Colonic mucosa (tissue), 1 donor: Measurements from ENCODE around the genes TGIF1 and EPB41L3.

GRCh38 chr18:3263800-3264136 is 1.8 kb downstream of the MYL12B start:
- PRO-cap, result no peak

- PRO-cap, result bidirectional peak, plus-strand start at chr18:3447630, minus-strand start at chr18:3447552; unidirectional peak, minus-strand start at chr18:3447834
Observed at GRCh38 chr18:3447432-3447976, 2.5 kb upstream of the TGIF1 start.

DNA sequence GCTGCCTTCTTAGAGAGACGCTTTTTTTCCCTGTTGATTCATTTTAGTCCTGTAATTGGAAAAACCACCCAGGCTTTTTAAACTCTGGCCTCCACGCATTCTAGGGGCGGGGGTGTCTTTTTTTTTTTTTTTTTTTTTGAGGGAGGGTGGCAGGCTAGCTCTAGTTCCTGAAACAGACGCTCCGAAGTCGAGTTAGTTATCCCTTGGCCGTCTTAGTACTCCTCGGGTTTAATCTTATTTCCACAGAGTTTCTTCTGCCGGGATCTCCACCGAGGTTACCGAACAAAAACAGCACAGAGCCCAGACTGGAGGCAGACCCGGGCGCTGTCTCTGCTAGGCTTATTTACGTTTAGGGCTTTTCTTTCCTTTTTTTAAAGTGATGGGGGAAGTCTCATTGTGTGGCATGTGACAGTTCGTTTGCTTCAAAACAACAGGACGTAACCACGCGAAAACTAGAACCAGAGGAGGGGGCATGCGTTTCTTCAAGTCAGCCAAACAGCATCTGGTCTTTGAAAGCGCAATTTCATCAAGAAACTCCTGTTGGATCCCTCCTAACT is 1.3 kb upstream of the TGIF1 start:
- PRO-cap, result bidirectional peak, plus-strand start at position 455 of the sequence, minus-strand start at position 332 of the sequence

GRCh38 chr18:3449940-3450148 is 128 bp upstream of the TGIF1 start:
- PRO-cap, result bidirectional peak, plus-strand start at chr18:3450018, minus-strand start at chr18:3450065

DNA sequence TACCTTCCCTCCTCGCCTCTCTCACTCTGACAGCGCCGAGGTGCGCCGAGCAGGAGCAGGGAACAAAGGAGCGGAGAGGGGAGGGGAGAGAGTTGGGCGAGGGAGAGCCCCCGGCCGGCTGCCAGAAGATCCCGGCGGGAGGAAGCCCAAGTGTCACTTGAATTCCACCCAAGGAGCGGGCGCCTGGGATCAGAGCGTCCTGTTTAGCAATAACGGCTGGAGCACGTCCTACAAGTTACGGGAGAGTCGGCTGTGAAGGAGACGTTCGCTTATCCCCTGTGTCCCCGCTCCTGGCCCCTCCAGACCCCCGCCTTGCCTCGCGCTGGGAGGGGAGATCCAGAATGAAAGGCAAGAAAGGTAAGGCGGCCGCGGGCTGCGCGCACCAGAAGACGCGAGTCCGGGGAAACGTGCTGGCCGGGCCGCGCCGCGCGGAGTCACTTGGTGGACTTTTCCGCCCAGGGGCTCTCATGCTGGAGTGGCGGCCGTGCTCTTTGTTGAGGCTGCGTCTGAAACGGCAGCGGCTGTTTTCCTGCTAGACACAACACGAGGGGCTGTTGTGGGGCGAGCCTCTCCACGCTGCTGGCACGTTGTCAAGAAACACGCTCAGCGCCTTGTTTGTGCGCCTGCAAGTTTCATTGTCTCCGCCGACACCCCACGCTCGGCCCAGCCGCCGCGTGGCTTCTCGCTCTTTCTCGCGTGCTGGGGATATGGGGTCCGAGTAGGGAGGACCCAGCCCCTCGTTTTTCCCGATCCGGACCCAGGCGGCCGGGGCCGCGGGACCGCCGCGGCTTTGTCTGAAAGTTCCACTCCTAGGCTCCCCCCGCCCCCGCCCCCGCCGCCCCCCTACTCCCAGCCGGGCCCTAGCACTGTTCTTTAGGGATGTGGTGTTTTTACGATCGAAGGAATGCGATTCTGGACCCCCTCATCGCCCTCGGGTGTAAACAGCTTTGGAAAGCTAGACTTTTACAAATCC is at the start of gene TGIF1:
TSS of gene TGIF1 (plus strand) at position 24 of the 973 bp plus-strand sequence.
- PRO-cap, result bidirectional peak, plus-strand start at position 29 of the sequence, minus-strand start at position 28 of the sequence; bidirectional peak, plus-strand start at position 635 of the sequence, minus-strand start at position 508 of the sequence

GRCh38 chr18:3459351-3459874 is 9.4 kb downstream of the TGIF1 start:
- PRO-cap, result bidirectional peak, plus-strand start at chr18:3459634, minus-strand start at chr18:3459466

DNA sequence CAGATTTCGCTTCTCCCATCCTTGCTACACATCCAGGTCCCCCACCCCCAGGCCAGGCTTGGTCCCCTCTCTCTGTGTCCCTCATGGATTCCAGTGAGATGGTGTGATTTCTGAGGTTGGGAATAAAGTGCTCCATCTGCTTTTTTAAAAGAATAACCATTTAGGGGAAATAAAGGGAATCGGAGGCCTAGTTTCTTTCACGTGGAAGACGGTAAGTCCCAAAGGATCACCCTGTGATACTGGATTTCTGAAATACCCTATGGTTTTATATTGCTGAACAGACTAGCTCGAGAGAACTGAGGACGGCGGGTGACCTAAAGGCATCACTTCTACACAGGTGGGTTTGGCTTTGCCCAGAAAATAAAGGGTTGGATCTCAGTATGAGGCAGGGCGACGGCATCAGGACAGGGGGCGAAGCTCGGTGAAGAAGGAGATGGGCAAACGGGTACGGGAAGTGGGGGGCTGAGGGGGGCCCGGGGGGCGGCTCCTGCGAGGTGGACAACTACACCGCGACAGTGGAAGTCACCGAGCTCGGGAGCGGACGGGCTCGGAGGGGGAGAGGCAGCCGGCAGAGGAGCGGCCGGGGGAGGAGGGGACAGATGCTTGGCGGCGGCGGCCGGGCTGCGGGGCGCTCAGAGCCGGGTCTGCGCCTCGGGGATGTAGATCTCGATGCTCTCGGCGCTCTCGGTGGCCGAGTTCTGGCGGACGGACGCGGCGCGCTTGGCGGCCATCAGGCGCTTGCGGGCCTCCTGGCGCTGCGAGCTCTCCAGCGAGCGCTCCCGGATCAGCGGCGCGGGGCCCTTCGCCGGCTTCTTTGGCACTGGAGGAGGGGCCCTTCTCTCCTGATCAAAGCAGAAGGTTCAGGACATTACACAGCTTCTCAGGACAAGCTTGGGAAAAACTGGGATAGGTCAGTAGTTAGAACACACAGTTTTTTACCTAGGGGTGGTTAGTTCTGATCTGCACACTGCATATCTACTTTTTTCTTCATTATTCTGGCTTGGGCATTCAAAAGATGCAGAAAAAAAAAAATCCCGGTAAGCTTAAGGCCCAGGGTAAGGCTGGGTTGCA is 48.9 kb downstream of the TGIF1 start:
- PRO-cap, result unidirectional peak, plus-strand start at position 571 of the sequence

GRCh38 chr18:3553932-3554746 is 104.2 kb downstream of the TGIF1 start:
- PRO-cap, result no peak

- PRO-cap, result bidirectional peak, plus-strand start at chr18:3595645, minus-strand start at chr18:3595559; bidirectional peak, plus-strand start at chr18:3595682, minus-strand start at chr18:3595718
Observed at GRCh38 chr18:3595411-3596196, 145.6 kb downstream of the TGIF1 start.

GRCh38 chr18:3652257-3653266 is 202.6 kb downstream of the TGIF1 start:
- PRO-cap, result bidirectional peak, plus-strand start at chr18:3653030, minus-strand start at chr18:3652938

DNA sequence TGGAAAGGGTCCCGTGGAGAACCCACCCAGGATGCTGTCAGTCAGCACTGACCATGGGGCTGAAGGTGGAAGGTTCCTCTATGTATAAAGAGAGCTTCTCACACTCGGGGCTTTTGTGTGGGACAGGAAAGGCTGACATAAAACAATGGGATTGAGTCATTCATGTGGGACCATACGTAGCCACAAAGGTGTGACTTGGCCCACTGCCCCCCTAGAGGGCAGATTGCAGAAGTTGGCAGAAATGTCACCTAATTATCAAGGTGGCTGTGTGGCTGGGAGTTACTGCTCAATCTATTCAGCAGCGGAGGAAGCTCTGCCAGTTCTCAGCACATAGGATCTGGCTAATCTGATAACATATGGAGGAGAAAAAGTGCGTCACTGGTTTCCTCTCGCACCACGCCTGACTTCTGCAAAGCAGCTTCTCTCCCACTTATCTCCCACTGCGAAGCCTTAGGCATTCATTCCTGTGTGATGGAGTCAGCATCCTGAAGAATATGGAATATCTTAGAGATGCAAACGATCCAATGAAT is 344.6 kb downstream of the TGIF1 start:
- PRO-cap, result no peak

GRCh38 chr18:3872441-3873729 is 422.9 kb downstream of the TGIF1 start:
- PRO-cap, result no peak

- PRO-cap, result no peak
Observed at GRCh38 chr18:3874558-3875112, 424.7 kb downstream of the TGIF1 start.

- PRO-cap, result no peak
Observed at GRCh38 chr18:4691817-4692293, 236.7 kb upstream of the DLGAP1 start.

- PRO-cap, result no peak
Observed at GRCh38 chr18:5058651-5059383, 138.2 kb downstream of the AKAIN1 start.

- PRO-cap, result no peak
Observed at GRCh38 chr18:5395409-5395999, 100.0 kb upstream of the ZBTB14 start.

DNA sequence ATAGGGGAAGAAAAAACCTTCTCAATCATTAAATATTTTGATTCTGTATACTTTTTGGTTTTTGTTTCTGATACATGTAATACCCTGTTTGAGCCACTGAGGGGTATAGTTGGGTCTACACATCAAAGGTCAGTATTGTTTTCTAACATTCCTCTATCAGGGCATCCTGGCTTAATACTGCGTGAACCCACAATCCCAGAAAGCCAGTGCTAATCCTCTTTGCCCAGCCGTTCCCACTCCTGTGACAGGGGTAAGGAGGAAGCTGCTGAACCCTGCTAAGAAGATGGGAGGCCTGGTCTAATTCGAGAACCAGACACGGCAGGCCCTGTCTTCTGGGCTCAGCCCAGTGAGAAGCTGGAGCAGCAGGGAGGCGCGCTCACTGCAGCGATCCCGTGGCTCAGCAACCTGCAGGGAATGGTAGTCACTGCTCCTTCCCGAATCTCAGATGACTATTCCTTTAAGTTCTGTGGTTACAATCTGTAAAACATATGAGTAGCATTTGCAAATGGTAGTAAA is 87.2 kb downstream of the EPB41L3 start:
- PRO-cap, result no peak

GRCh38 chr18:5543821-5544575 is at the start of gene EPB41L3:
TSS of gene EPB41L3 (minus strand) at chr18:5543997.
- PRO-cap, result bidirectional peak, plus-strand start at chr18:5544220, minus-strand start at chr18:5543997

DNA sequence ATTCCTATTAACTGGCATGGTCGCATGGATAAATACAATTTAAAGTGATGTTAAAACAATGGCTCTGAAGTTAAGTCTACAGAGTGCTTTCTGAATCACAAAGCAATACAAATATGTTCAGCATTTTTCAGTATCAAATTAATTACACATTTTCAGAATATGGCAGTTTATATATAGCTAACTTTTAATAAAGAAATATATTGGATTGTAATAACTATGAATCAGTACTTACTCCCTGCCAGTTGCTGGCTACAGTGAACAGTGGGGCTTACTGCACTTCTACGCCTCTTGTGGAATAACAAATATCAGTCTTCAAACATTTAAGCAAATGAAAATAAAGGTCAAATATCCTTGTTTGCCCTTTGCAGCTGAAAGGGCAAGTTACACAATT is 156.9 kb upstream of the TMEM200C start:
- PRO-cap, result no peak

DNA sequence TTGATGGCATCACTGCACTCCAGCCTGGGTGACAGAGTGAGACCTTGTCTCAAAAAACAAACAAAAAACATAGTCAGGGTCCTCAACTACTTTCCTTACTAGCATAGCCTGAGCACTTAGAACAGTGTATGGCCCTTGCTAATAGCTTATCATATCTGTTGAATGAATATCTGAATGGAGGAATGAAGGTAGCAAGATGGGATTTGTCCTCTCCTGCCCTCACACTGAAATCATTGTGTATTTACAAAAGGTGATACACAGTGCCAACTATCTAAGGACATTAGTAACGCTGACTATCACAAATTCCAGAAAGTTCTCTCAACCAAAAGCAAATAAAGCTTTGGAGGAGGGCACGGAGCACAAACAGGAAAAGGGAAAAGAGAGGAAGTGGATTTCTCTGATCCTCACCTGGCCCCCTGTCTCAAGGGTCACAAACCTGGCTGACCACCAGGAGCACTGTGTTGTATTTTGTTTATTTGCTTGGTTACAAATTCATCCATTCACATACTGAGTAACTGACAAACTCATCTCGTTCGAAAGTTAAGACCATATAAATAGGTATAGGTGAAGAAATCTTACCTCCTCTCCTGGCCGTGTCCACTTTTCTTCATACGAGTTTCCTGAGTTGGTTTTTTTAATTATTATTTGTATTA is 37.9 kb downstream of the L3MBTL4 start:
- PRO-cap, result no peak